ENCODE measurements around the gene BRMS1L.

DNA sequence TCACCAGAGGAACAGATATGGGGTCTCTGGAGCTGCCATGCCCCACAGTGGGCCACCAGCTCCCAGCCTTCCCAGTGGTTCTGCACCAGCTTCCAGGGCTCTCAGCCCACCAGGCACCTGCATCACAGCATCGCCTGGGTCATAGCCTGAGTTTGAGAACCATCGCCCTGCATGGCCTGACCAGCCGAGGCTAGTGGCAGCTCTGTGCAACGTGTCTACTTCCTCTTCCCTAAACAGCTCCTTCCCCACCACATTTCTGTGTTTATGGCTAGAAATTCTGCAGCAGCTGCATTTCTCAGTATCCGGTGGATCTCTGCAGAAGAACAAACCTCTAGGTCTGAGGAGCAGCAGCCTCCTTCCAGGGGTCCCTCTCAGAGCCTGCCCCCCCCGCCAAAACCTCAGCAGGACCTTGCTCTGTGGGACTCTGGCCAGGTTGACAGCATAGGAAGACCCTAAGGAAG, 47.6 kb downstream of the PSMA6 start:
- RRBS: no CpG with 5 or more reads among the region's 6 CpGs

DNA sequence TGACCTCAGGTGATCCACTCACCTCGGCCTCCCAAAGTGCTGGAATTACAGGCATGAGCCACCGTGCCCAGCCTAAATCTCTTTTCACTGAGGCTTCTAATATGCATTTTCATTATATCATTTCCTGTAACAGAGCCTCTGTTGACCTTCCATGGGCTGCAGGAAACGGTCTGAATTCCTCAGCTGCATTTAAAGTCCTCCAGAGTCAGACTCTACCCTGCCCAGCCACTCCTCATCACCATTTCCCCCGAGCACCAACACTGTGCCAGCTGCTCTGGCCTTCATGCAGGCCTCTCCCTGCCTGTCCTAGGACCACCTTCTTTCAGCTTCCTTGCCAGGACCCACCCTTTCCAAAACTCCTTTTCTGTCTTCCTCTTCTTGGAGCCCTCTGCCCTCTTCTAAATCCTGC, 9.8 kb upstream of the NFKBIA start:
- RRBS: no CpG with 5 or more reads among the region's 4 CpGs

- RRBS: no CpG with 5 or more reads among the region's 1 CpG
These were observed 66.2 kb downstream of the INSM2 start for GRCh38 chr14:35600066-35600647.

DNA sequence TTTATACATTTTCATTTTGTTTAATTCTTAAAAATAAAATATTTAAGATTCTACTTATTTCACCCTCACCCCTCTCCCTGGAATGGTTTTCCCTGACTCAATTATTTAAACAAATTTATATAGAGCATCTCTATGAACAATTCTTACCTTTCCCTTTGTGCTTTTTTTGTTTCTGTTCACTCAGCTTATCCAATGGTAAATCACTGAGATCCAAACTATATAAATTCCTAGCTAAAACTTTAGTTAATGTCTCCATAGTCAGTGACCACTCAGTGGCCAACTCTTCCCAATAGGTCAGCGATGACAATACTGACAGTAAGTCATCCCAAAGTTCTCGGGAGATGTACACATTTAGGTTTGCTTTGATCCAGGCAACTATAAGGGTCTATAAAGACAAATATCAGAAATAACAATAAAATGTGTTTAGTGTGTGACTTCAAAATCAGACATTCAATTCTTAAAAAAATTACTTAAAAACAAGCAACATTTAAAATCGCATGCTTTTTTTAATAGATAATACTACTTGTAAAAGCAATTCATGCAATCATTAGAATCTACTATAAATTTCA, 86.1 kb downstream of the RALGAPA1 start:
- RRBS: no CpG with 5 or more reads among the region's 3 CpGs

DNA sequence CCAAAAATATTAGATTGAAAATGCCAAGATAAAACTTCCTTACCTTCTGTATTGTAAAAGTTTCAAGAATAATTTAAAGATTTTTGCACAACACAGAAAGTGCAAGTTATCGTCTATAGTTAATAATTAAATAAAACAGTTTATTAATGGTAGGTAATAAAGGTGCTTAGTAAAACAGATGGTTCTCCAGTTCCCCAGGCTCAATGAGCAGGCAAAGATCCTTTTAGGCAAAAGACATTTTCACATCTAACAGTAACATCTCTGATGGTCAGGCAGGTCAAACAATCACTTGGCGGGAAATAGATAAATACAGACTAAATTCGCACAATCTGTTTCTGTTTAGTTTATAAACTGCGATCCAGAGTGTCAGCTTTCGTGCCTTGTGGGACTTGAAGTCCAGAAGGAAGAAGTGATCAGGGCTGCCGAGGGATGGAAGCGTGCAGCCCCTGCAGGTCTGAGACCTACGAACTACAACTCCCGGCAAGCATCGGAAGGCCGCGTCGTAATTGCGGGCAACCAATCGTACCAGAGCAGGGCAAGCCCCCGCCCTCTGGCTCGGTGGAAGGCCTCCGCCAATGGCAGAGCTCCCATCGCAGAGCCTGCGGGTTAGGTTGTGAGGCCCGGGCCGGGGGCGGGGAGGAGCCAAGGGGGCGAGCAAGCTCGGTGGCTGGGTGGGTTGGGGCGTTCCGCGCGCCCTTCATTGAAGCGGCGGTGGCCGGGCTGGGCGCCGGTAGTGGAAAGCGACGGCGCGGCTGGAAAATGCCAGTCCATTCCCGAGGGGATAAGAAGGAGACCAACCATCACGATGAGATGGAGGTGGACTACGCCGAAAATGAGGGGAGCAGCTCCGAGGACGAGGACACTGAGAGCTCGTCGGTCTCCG, at the start of gene BRMS1L:
TSS of gene BRMS1L (plus strand) at position 581 of the 883 bp plus-strand sequence.
- RRBS: no CpG with 5 or more reads among the region's 47 CpGs

DNA sequence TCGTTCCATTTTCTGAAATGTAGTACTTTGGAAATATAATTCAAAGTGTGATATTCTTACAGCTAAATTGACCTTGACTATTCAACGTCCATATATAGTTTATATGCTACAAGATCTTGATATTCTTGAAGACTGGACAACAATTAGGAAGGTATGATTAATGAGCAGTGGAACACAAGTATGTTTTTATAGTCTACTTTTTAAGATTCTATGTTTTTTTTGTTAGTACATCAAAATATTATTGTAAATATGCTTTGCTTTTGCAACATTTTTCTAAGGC, 38.7 kb downstream of the BRMS1L start:
- RRBS: no CpG with 5 or more reads among the region's 2 CpGs

GRCh38 chr14:36067511-36068218, 241.5 kb downstream of the BRMS1L start:
- RRBS: no CpG with 5 or more reads among the region's 5 CpGs

- RRBS: no CpG with 5 or more reads among the region's 2 CpGs
These were observed 102.6 kb downstream of the MBIP start for GRCh38 chr14:36217881-36218106.

DNA sequence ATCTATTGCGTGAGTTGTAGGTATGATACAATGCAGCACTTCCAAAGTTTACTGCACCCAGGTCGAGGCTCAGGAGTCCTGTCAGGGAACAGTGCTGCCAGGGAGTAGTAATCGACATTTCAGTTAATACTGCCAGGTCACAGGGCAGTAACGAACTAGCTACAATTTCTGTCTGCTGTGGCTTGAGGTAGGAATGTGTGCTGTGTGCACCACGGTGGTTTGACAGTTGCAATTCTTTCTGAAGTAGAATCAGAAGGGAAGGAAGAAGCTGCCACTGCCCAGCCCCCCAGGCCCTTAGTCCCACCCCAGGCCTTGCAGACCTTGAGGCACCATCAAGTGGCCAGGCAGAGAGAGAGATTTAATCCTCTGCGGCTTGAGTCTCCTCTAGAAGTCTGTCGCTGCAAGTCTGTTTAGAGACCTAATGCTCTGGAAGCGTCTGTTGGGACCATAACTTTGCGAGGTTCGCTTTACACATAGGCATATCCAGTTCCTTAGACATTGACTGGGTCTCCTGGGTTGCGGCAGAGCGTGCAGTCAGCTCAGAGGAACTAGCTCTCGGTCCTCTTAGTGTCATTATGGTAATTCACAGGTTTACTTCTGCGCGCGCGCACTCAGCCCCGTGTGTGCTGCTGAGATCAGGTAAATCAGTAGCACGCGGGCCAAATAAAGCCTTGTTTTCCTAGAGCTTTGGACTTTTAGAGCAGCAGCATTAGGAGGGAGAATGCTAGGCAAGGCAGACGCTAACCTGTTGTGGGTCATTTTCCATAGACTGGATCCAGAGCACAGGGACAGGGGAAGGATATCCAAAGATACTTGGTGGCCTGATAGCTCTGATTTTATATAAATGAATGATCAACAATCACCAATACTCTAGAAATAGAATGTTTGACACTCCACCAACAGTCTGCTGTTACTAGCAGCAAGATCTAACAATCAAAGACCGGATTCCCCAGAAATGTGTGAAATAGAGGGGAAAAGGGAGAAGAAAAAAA, 9.7 kb downstream of the NKX2-1 start:
- RRBS: no CpG with 5 or more reads among the region's 22 CpGs

GRCh38 chr14:36517378-36518010, 2.5 kb downstream of the NKX2-1 start:
- RRBS: 62% methylated on average over 39 of the region's 75 CpGs

- RRBS: 25% methylated on average over 14 of the region's 37 CpGs
These were observed 908 bp upstream of the NKX2-1 start for GRCh38 chr14:36520900-36521379.

- RRBS: no CpG with 5 or more reads among the region's 6 CpGs
These were observed 28.3 kb downstream of the FOXA1 start for GRCh38 chr14:37566502-37567493.

- RRBS: 6% methylated on average over 17 of the region's 57 CpGs
These were observed 1.3 kb downstream of the SSTR1 start for GRCh38 chr14:38208804-38209683.

DNA sequence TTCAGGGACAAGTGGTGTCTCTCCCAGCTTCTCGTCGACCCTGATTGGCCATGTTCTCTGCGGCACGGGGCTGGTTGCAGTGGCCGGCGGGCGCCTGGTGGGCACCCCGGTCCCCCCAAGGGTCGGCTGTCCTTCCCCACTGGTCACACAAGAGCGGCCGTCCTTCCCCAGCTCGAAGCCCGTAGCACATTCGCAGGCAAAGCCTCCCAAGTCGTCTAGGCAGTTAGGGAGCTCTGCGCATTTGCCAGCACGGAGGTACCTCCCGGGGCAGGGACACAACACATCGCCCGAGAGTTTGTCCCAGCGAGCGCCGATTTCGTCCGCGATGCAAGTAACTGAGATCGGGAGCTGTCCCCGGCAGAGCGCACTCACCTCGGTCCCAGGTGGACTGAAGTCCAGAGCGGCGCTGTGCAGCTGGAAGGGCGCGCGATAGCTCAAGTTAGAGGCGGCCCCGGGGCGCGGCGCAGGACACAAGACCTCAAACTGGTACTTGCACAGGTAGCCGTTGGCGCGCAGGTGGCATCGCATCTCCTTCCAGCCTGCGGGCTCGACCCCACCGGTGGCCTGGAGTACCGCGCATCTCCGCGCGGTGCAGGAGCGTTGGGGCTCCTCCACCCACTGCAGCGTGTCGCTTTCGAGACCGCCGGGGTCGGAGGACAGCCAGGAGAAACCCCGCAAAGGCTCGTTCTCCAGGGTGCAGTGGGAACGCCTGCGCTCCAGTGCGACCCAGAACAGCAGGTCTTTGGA, 702 bp downstream of the CLEC14A start:
- RRBS: 76% methylated on average over 33 of the region's 64 CpGs

DNA sequence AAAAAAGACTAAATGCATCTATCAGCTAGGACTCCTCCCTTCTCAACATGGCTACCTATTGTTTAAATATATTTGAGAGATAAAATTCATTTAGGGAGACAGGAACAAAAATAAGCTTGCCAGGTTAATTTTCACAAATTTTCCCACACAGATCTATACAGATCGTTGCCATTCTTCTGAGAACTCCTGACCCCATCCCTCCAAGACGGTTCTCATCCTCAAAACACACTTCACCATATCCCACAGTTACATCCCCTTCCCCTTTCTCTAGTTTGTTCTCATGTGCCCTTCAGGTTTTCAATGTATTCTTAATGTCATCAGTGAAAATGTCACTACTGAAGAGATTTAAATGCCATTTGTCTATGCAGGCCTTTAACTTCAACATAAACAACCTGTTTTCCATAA, 197.0 kb downstream of the SEC23A start:
- RRBS: no CpG with 5 or more reads among the region's 2 CpGs

DNA sequence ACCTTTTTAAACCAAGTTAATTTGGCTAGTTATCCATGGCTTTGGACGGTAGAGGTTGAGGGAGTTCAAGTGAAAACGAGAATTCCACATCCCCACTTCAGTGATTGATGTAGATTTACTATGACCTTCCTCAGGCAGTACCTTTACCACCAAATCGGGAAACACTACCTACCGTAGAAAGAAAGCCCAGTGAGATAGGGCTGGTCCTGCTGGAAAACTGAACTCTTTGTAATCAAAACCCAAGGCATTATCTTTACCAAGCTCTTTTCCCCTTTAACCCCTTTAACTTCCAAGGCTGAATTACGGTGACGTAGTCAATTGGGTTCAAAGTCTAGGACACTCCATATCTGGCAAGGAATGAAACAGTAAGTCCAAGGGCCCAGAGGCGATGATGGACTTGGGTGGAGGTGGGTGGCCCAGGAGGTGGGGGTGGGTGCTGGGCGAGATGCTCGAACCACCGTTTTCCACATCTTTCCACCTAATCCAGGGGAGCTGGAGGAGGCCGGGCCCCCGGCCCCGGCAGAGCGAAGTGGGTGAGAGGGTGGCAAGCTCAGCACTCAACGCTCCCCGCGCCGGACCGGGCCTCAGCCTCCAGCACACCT, 603 bp downstream of the SEC23A start:
- RRBS: 5% methylated on average over 6 of the region's 19 CpGs

- RRBS: no CpG with 5 or more reads among the region's 5 CpGs
These were observed 32.0 kb downstream of the MIA2 start for GRCh38 chr14:39265642-39266160.

GRCh38 chr14:44712392-44712967, 184.6 kb upstream of the C14orf28 start:
- RRBS: no CpG with 5 or more reads among the region's 8 CpGs

GRCh38 chr14:44942008-44942827, 19.5 kb downstream of the KLHL28 start:
- RRBS: no CpG with 5 or more reads among the region's 1 CpG

GRCh38 chr14:44963478-44964463, 1.8 kb downstream of the TOGARAM1 start:
- RRBS: no CpG with 5 or more reads among the region's 14 CpGs